Right common carotid artery plus branches (tissue), 1 donor: ENCODE measurements around a stretch of chr7.

DNA sequence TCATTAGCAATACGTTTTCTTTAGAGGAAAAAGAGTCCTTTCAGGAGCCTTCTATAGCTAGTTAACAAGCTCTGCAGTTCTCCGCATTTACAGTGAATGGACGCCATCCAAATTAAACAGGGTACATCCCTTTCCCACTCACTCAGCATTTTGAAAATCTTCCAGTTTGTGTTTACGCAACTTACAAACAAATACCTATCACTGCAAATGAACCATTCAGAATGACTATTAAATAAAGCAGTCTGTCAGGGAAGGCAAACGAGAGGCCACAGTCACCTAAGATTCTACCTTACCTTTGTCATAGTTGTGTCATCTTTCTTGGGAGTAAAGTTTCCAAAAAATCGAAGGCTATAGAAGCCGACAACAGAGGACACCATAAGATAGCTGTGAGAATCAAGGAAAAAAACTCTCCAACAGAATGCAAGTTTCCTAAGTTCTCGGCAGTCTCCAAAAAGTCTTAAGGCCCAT is 84.6 kb downstream of the RNF32 start:
- PRO-cap = no peak

- PRO-cap = no peak
Observed at GRCh38 chr7:156763916-156764603, 123.5 kb downstream of the RNF32 start.

DNA sequence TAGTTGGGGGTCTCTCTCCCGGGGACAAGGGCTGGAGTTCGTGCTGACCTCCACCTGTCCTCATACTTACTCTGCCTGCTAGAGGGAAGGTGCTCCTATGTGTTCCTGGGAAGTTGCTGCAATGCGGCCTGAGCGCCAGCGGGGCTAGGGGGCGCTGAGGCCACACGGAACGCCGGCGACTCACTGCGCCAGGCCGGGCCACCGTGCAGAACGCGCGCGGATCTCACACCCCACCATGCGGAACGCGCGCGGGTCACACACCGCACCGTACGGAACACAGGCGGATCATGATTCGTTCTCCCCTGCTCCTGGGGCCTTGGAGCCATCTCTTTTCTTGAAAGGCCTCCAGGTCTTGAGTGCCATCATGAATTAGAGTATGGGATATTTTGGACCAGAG is 15.9 kb upstream of the LMBR1 start:
- PRO-cap = no peak

DNA sequence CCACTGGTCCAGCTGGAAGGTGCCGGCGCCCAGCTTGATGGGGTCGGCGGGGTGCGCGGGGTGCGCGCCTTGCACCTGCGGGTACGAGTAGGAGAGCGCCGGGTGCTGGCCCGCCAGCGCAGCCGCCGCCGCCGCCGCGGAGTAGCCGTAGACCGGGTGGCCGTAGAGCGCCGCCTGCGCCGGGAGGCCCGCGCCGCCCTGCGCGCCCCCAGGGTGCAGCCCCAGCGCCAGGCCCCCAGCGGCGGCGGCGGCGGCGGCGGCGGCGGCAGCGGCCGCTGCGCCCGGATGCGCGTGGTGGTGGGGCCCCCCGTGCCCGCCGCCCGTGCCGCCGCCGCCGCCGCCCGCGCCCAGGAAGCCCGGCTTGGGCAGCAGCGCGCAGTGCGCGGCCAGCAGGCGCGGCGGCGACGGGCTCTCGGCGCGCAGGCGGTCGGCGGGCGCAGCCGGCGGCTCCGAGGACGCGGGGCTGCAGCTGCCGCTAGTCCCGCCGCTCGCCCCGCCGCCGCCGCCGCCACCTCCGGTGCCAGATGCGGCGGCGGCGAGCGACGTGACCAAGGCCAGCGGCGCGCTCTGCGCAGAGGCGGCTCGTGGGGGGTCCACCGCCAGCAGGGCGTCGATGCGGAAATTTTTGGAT is 636 bp downstream of the MNX1 start:
- PRO-cap = unidirectional peak, plus-strand start at position 243 of the sequence; unidirectional peak, minus-strand start at position 352 of the sequence

GRCh38 chr7:157013921-157014335 is 3.5 kb upstream of the MNX1 start:
- PRO-cap = no peak

DNA sequence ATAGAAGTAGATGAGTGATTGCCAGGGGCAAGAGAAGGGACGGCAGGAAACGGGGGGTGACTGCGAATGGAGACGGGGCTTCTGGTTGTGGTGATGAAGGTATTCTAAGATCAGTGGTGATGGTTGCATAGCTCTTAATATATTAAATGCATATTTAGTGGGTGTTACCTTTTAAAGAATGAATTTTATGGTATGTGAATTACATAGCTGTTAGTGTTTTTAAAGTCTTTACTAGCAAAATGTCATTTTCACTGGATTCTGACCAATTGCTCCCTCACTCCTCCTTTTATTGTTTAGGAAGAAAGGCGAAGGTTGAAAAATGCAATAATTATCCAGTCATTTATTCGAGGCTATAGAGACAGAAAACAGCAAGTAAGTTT is 30.0 kb downstream of the UBE3C start:
- PRO-cap = no peak

DNA sequence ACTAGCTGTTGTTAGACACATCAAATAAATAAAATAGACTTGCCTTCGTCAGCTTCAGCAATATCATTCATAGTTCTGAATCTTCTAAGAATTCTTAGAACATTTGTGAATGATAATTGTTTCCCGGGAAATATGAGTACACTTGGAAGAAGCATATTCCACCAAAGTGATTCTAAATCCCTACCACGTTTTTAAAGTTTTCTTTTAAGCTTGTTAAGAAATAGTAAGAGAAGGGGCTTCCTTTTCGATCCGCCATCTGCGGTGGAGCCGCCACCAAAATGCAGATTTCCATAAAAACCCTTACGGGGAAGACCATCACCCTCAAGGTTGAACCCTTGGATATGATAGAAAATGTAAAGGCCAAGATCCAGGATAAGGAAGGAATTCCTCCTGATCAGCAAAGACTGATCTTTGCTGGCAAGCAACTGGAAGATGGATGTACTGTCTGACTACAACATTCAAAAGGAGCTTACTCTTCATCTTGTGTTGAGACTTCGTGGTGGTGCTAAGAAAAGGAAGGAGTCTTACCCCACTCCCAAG is 53.4 kb downstream of the UBE3C start:
- PRO-cap = no peak

- PRO-cap = no peak
Observed at GRCh38 chr7:157263831-157264499, 72.8 kb upstream of the DNAJB6 start.

GRCh38 chr7:157282109-157283035 is 54.4 kb upstream of the DNAJB6 start:
- PRO-cap = no peak

DNA sequence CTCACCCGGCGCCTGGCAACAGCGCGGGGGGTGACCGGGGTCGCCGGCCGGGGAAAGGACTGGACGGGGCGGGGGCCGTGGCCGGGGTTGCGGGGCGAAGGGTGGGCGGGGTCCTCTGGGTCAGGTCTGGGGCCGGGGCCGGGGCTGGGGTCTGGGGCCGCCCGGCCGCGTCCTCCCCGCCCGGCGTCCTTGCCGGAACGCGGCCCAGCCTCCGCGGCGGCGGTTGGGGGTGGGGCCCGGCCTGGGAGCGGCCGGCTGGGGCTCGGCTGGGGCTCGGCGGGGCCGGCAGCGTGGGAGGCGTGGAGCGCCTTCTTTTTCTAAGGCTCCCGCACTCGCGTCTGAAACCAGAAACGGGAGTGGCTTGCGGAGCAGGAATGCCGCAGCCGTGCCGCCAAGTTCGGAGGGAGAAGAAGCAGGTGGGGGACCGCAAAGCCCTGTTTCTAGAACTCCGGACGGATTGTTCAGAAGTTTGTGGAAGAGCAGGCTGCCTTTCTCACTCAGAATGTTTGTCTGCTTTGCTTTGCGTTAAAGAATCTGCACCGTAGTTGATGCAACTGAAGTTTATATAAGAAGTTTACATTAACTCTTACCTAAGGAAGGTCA is 510 bp downstream of the DNAJB6 start:
- PRO-cap = bidirectional peak, plus-strand start at position 342 of the sequence, minus-strand start at position 199 of the sequence

GRCh38 chr7:157355965-157356747 is 19.4 kb downstream of the DNAJB6 start:
- PRO-cap = no peak

DNA sequence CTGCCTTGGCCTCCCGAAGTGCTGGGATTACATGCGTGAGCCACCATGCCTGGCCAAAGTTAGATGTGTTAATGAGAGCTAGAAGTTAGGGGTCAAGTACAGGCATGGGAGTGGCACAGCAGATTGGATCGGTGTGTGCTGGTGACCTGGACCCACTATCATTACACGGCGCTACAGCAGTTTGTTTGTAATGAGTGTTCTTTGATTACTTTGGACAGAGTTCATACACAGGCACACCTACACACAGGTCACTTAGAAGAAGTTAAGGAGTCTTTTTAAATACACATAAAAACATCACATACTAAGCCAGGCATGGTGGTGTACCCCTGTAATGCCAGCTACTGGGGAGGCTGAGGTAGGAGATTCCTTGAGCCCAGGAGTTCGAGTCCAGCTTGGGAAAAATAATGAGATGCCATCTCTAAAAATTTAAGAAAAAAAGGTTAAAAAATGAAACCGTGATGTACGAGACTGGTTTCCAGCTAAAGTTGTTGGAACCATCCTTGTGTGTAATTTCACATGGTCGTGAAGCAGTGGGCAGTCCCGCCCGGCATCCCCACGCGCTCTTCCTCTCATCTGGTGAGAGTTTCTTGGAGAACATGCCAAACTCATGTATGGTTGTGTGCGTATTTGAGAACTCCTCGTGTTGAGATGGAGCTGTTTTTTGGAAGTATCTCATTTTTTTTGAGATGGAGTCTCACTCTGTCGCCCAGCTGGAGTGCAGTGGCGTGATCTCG is 37.0 kb downstream of the DNAJB6 start:
- PRO-cap = no peak

- PRO-cap = no peak
Observed at GRCh38 chr7:157384119-157384677, 47.4 kb downstream of the DNAJB6 start.

- PRO-cap = no peak
Observed at GRCh38 chr7:157386788-157387638, 50.2 kb downstream of the DNAJB6 start.

DNA sequence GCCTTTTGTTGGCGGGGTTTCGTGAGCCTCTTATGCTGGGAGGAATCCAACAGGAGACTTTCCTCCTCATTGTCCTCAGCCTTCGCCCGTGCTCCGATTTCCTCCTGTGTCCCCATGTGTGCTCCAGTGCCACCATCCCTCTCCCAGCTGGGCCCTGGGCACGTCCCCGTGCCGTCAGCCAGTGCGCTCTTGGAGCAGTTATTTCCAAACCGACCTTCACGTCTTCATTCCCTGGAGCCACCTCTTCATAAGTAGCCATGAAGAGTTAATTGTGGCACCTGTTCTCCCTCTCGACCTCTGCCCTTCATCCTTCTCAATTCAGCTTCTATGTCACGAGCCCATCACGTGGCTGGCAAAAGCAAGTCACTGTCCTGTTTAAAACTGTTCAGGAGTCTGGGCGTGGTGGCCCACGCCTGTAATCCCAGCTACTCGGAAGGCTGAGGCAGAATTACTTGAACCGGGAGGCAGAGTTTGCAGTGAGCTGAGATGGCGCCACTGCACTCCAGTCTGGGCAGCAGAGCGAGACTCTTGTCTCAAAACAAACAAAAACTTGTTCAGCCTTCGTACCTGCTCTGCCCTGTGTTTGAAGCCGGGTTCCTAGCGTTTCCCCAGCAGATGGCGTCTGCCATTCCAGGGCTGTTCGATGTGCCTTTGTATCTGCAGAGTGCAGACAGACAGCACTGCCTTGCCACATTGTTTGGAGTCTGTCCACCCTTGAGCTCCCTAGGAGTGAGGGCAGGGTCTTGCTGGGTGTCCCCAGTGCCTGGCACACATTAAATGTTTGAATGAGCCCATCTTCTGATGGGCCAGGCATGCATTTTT is 60.9 kb downstream of the DNAJB6 start:
- PRO-cap = no peak

DNA sequence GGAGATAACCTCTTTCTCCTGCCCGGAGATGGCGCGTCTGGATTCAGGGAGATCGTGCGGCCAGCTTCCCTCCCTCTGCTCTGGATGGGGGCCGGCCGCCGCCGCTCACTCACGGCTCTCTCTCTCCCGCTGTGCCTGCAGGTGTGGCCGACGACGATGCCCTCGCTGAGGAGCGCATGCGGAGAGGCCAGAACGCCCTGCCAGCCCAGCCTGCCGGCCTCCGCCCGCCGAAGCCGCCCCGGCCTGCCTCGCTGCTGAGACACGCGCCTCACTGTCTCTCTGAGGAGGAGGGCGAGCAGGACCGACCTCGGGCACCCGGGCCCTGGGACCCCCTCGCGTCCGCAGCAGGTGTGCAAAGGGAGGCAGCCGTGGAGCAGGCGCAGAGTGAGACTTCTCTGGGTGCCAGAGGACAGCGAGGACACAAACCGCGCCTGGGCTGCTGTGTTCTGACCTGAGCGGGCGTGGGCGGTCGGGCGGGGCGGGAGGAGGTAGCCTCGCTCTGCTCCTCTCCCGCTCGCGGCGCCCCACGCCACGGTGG is 72.9 kb downstream of the DNAJB6 start:
- PRO-cap = no peak

- PRO-cap = bidirectional peak, plus-strand start at chr7:157576719, minus-strand start at chr7:157576585
Observed at GRCh38 chr7:157576243-157576878, 239.6 kb downstream of the DNAJB6 start.

GRCh38 chr7:157585509-157586117 is 248.8 kb downstream of the DNAJB6 start:
- PRO-cap = no peak

DNA sequence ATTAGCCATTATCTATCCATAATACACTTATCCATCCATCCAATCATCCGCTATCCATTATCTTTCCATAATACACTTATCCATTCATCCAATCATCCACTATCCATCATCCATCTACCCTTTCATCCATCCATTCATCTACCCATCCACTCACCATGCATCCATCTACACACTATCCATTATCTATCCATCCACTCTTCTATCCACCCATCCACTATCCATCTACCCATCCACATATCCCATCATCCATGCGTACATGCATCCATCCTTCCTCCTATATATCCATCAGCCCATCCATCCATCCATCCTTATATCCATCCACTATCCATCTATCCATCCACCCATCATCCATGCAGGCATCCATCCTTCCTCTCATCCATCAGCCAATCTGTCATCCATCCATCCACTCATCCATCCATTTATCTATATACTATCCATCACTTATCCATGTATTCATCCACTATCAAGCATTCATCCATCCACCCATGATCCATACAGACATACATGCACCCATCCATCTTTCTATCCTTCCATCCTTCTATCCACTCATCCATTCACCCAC is 485.8 kb downstream of the DNAJB6 start:
- PRO-cap = no peak

DNA sequence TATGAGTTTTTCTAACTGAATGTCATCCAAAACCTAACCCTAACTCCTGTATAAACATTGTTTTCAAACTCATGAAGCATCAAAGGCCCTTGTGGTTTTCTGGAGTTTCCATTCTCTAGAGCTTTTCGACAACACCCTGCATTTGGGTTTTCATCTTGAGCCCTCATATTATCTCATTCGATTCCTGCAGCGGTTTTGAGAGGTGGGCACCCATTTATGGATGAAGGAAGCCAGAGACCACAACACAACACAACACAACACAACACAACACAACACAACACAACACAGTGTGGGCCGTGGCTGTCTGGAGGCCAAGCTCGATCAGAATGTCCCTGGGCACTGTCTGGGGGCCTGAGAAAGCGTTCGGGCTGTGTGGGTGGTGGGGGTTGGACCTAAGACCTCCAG is 490.3 kb downstream of the DNAJB6 start:
- PRO-cap = no peak